ENCODE measurements around a stretch of chr7.

GRCh38 chr7:76317259-76318152 lies 15.0 kb downstream of the HSPB1 start:
- RRBS, result no CpG with 5 or more reads among the region's 32 CpGs

- RRBS, result no CpG with 5 or more reads among the region's 5 CpGs
These were observed 28.1 kb downstream of the YWHAG start for GRCh38 chr7:76330691-76331042.

- RRBS, result no CpG with 5 or more reads among the region's 11 CpGs
These were observed 1.3 kb downstream of the YWHAG start for GRCh38 chr7:76357400-76357972.

DNA sequence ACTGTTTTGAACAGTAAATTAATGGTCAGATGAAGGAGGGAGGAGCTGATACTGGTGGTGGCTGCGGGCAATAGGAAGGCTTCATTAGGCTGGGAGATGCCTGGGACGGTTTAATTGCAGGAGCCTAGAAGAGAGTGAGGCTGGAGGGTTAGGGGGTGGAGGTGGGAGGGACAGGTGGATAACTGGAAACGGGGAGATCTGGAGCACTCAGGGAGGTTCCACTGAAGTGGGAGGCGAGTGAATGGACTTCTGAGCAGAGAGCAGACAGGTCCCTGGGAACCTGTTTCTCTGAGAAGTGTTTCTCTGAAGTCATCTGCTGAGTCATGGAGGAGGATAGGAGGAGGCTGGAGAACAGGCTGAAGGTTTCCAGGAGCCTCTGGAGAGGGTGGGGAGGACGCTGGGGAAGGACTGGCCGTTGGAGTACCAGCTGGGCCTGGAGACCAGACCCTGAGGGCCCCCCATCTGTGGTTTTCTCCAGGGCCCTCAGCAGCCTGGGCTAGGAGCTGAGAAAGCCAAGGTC lies 14.4 kb upstream of the YWHAG start:
- RRBS, result no CpG with 5 or more reads among the region's 6 CpGs

- RRBS, result no CpG with 5 or more reads among the region's 14 CpGs
These were observed 3.4 kb downstream of the DTX2 start for GRCh38 chr7:76464653-76465504.

GRCh38 chr7:76480113-76481013 lies 18.9 kb downstream of the DTX2 start:
- RRBS, result no CpG with 5 or more reads among the region's 22 CpGs

DNA sequence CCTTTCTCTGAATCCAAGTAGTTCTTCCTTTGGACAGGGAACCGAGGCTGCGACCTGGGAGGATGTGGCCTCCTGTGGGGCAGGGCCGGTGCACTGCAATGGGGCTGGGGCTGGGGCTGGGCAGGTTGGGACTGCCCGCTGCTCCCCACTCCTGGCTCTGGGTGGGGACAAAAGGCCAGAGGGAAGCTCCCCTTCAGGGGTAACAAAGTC lies 853 bp downstream of the UPK3B start:
- RRBS, result no CpG with 5 or more reads among the region's 4 CpGs

GRCh38 chr7:76595834-76596465 lies 31.1 kb downstream of the POMZP3 start:
- RRBS, result no CpG with 5 or more reads among the region's 1 CpG

DNA sequence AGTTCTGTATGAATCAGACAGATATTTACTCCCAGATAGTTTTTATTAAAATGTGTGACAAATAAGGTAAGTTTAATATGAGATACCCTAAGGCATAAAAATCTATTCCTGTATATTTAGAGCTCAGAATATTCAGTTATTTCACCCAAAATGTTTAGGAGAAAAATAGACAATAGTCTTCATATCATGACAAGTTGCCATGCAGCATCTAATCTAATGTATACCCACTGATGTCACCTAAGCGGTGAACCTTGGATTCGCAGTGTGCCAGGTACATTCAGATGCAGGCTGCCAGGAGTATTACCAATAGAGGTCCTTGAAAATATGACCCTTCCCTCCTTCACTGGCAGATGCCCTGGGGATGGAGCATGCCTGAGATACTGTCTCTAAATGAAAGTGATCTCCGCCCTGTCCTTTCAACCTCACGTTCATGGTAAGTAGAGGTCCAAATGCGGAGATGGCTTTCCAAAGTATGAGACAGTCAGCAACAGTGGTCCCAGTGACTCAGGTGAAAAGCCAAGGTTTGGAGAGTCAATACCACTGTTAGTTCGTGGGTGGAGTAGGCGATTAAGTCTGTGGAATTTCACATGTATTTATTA lies 1.6 kb downstream of the FGL2 start:
- RRBS, result no CpG with 5 or more reads among the region's 7 CpGs

DNA sequence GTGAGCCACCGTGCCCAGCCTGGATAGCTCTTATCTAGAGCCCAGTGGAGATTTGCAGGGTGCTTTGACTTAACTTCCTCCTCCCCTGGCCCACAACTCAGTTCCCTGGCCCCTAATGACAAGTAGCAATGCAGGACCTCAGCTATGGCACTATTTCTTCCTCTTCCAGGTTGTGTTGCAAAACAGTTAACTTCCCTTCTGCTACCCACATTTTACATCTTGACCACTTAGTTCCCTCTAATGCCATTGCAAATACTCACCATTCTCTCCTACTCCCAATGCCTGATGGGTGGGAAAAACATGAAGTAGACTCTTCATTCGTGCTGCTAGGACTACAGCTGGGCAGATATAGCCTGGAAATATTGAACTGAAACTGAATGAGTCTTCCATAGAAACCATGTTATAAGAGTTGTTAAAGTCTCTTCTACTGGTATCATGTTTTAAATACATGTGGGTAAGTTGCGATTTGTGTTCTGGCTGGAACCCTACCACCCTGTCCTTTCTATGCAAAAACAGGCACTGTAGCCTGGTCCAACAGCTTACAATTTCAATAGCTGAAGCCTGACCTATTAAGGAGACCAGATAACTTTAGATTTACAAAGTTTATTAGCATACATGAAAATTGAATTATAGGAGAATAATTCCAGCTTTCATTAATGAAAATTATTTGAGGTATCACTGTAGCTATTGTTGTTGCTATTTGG lies 39.2 kb upstream of the FGL2 start:
- RRBS, result no CpG with 5 or more reads among the region's 3 CpGs

- RRBS, result no CpG with 5 or more reads among the region's 4 CpGs
These were observed 5.6 kb downstream of the PTPN12 start for GRCh38 chr7:77542619-77543131.

DNA sequence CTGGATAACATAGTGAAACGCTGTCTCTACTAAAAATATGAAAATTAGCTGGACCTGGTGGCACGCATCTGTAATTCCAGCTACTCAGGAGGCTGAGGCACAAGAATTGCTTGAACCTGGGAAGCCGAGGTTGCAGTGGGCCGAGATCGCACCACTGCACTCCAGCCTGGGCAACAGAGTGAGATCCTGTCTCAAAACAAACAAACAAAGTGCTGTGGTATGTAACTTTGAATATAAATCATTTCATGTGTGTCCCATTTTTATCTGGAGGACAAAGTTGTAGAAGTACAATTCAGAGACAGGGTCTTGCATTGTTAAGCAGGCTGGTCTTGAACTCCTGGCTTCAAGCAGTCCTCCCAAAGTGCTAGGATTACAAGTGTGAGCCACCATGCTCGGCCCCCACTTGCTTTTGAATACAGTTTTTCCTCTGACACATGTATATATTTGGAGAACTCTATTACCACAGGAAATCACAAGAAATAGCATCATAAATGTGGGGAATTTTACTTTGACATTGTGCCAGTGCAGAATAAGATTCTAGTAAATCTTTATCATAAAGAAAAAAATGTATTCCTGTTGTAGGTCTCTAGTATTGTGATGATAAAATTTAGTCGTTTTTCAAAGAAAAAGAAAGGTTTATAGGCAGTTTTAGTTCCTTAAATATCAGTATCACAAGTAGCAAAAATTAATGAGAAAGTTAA lies 32.6 kb downstream of the PTPN12 start:
- RRBS, result no CpG with 5 or more reads among the region's 7 CpGs

GRCh38 chr7:77583416-77583856 lies 46.3 kb downstream of the PTPN12 start:
- RRBS, result no CpG with 5 or more reads among the region's 1 CpG

DNA sequence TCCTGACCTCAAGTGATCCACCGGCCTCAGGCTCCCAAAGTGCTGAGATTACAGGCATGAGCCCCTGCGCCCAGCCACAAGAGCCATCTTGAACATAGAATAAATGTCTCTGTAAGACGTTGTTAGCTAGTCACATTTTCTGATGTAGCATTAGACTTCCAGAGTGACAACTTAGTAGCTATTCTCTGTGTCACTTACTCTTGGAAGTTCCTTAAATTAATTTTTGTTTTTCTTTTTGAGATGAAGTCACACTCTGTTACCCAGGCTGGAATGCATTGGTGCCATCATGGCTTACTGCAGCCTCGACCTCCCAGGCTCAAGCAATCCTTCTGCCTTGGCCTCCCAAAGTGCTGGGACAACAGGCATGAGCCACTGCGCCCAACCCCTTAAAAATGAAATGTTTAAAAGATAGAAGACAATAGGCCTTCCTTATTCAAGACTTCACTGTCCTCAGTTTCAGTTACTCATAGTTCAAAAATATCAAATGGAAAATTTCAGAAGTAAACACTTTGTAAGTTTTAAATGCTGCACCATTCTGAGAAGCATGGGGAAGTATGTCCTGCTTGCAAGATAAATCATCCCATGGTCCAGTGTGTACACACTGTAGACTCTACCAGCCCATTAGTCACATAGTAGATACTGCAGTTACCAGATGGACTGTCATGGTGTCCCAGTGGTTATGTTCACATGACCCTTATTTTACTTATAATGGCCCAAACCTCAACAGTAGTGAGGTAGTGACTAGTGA lies 69.3 kb downstream of the PTPN12 start:
- RRBS, result no CpG with 5 or more reads among the region's 5 CpGs

- RRBS, result no CpG with 5 or more reads among the region's 10 CpGs
These were observed 21.4 kb downstream of the RSBN1L start for GRCh38 chr7:77717468-77718159.

GRCh38 chr7:77749433-77750276 lies 48.6 kb downstream of the TMEM60 start:
- RRBS, result no CpG with 5 or more reads among the region's 9 CpGs

DNA sequence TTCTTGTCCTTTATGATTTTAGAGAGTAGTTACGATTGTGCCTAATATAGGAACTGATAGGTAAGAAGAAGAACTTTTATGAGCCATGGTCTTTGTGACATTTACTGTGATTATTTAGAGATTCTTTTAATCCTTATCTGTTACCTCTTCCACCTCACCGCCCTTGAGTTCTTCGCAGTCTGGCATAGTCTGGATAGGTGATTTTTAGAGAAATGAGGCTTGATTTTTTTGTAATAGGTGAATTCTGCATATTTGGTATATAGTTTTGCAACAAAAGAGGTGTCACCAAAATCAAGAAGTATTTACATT lies 37.0 kb downstream of the TMEM60 start:
- RRBS, result no CpG with 5 or more reads among the region's 3 CpGs

DNA sequence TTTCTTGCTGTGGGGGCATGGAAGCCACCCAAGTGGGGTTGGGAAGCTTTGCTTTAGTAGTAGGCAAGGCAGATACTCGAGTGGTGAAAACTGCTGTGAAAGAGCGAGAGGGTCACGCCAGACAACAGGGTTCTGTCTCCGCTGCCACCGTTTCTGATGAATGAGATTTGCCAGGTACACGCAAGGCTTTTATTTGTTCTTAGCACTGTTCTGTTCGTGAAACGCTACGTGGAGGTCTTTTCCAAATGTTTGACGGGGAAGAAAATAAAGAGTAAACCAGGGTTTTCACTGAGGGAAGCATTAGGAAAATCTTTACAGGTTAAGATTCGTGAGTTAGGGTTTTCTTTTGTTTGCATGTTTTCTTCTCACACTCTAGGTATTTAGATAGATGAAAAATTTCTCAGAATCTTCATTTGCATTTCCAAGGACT lies 1.3 kb downstream of the GNAI1 start:
- RRBS, result no CpG with 5 or more reads among the region's 11 CpGs

DNA sequence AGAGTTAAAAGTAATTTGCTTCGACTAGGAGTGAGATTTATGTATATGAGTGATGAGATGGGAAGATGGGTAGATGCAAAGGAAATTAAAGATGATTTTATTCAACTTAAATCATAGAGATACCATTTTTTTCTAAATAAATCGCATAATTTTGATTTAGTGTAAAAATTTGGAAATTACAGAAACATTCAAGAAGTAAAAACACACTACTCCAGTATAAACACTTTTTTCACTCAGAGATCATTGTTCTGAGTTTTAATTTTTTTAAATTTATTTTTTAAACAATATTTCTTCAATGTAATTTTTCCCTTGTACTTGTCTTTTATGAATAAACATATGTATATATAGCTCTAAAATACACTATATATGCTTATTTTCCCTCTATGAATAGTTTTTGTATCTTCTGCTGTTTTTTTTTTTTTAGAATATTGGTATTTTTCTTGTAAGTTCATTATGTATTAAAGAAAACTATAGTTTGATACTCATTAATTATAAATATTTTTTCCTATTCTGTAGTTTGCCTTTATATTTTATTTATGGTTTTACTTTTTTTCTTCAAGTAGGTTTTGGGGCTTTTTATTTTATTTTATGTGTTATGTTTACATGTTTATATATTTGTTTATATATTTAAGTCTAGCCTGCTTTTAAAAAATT lies 39.5 kb downstream of the GNAI1 start:
- RRBS, result no CpG with 5 or more reads among the region's 2 CpGs